T-cell (primary cell): ENCODE data around the genes SLC6A20, CCR9, LTF and TDGF1.

DNA sequence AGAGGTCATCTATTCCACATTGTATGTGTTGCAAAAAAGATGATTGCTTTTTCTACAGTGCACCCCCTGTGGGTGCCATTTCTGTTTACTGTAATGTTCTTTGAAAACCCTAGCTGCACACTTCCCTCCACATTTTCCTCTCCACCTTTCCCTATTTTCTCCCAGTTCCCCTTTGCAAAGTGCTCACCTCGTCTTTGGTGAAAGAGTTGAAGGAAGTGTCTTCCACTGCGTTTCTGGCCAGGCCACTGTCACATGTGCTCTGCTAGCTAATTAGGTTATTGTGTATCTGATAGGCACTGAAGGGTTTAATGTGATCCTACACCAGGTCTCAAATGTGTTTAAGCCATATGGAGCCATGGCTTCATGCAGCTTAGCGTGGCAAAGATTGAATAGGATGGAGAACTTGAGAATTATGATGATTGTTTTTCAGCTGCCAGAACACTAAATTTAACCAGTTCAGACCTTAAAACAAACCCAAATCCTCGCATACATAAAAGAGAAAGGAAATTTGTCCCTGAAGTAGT lies 1.5 kb downstream of the SACM1L start:
- PRO-cap, 7 experiments = peak in 1 of 7 experiments; most common plus-strand start position 327 of the sequence (in 1); most common minus-strand start position 196 of the sequence (in 1)

DNA sequence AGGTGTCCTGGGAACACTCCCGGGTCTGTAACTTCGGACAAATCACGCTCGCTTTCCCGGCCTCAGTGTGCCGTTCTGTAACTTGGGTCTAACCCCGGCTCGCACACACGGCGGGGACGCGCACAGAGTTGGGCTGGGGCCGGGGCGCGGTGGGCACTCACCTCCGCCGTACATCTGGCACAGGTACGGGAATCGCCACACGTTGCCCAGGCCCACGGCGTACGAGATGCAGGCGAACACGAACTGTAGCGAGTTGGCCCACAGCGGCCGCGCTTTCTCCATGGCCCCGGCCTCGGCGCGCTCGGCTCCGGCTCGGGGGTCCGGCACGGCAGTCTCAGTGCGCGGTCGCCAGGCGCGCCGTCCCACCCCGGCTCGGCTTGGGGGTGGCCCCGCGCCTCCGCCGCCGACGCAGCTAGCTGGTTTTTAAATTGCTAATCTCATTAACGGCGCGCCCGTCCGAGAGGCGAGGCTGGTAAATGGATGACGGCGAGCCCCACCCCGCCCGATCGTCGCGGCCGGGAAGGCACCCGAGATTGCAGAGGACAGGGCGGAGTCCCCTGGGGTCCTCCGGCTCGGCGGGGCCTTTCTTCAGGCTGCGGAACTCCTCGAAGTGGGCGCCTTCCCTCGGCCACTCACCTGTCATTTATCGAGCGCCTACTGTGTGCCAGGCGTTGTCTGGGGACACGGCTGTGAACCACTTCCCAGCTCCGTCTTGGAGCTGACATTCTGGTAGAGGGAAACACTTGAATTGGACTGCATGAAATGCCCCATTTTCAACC lies at the start of gene SLC6A20:
TSS of gene SLC6A20 (minus strand) at position 399 of the 779 bp plus-strand sequence.
- PRO-cap, 7 experiments = no peak in any of the 7 experiments

DNA sequence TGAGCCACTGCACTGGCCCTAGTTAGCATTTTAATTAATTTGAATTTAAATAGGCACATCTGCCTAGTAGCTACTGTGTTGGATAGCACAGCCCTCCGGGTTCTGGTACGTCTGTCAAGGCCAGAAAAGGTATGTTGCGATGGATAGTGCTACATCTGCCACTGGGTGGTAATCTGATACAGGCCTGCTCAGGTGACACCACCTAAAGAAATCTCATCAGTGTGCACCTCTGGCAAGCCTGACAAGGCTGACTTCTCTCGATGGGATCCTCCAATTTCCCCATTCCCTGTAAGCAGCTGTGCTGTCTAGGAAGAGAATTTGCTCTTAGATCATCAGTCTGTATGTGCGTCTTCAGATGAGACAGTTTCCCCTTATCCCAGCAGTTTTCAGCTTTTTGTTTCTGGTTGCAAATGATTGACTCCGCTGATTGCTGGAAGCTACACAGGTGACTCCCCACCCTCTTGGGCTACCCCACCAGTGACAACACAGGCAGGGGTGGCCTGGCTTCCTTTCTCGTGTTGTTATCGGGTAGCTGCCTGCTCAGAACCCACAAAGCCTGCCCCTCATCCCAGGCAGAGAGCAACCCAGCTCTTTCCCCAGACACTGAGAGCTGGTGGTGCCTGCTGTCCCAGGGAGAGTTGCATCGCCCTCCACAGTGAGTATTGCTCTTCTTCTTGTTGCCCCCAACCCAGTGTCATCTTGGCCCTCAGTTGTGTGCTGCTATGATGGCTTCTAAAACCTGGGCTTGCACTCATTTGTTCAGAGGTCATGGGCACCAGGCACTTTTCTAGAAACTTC lies at the start of gene CCR9:
TSS of gene CCR9 (plus strand) at position 543 of the 798 bp plus-strand sequence.
- PRO-cap, 7 experiments = peak in 1 of 7 experiments; most common minus-strand start position 357 of the sequence (in 1)

GRCh38 chr3:45945256-45945642 lies 2.0 kb downstream of the CXCR6 start:
- PRO-cap, 7 experiments = no peak in any of the 7 experiments

DNA sequence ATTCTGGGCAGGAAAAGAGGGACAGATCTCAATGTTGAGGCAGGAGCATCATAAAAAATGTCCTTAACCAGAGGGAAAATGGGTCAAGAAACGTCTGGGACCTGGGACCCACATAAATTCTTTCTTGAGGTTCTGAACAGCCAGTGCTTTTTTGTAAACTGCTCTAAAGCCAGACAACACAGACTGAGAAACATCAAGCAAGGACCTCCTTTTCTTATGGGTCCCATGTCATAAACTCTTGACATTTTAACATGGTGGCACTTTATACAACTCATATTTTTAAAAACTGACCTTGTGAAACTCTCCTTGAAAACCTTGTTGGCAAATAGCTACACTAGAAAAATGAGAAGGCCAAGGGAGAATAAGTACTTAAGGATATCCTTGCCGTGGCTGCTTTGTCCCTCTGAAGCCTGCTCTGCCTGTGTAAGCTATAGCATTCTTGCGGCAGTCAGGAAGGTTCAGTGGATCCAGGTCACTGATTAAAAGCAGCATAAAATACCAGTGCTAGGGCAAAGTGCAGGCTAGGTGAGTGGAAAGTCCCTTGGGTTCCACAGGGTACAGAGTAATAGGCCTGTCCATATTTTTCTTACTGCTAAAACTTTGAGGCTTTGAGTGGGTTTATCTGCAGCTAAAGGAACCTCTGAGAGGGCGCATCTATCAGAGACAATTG lies 10.1 kb downstream of the CXCR6 start:
- PRO-cap, 7 experiments = no peak in any of the 7 experiments

GRCh38 chr3:46006503-46007186 lies 11.0 kb upstream of the FYCO1 start:
- PRO-cap, 7 experiments = no peak in any of the 7 experiments

DNA sequence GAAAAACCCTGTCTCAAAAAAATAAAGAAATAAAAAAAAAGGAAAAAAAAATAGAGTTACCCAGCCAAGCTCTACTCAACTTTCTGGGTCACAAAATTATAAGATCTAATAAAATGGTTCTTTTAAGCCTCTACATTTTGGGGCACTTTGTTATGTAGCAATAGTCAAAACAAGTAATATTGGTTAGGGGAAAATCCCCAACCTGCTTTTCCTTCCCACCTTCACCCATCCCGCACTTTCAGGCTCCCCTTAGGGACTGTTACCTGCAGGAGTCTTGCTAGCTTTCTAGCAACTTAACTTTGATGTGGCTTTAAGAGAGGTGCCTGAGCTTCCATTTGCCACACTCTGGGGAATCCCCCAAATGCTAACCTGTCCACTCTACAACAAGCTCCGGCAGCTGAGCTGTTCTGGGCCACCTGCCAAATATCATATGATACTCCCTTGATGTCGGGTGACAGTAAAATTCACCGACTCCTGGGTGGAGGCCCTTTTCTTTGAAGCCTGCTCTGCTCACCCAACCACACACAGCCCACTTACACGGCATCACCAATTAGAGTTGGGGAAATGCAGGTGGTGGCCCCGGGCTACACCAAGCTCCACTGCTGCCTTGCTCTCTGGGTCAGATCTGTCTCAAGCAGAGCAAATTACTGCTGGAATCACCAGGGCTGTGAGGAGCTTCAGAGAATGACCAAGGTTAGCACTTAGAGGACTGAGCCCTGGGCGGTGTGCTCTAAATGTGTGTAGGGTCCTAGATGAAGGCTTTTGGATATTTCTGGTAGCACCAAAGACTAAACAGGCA lies 38.0 kb upstream of the XCR1 start:
- PRO-cap, 7 experiments = peak in 5 of 7 experiments; most common plus-strand start position 619 of the sequence (in 3); most common minus-strand start position 435 of the sequence (in 4)

DNA sequence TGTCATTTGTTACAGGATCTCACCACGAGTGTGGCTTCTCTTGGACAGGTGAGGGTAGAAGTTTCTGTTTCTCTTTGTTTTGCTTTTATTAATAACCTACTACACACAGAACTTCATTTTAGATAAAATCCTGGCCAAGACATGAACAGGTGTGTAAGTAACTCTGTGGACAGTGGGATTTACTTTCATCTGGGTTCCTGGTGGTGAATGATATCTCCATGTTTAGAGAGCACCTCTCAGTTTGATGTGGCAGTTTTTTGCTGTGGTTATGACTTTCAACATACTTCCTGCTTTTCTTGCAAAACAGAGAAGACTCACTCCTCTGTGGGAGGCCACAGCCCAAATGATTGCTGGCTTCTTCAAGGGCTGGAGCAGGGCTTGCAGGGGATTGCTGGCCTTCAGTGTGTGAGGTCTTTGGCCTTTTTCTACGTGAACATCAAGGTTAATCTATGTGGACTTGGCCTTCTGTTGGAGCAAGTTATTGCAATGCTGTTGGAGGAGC lies 71.1 kb upstream of the XCR1 start:
- PRO-cap, 7 experiments = no peak in any of the 7 experiments

DNA sequence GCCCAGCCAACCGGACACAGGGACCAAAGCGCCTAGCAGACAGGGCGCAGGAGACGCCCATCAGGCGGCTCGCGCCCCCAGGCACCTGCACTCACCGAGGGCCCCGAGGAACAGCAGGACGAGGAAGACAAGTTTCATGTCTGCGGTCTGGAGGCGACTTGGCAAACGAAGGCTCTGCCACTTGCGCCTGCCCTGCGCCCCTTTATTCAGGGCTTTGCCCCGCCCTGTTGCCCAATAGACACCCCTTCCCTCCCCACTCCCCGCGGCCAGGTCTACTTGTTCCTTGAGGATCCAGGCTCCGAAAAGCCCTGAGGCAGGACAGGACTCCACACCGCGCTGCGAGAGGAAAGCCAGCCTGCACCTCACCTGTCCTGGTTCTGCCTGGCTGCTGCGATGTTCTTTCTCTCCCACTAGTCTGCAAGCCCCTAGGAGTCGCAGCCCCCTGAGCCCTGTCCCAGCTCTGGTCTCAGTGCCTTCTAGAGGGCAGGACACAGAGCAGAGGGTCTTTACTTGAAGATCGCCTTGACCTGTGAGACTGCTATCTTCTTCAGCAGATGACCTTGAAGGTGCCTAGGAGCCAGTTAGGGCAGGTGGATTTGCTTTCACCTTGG lies at the start of gene LTF:
TSS of gene LTF (minus strand) at position 176 of the 611 bp plus-strand sequence.
- PRO-cap, 7 experiments = no peak in any of the 7 experiments

DNA sequence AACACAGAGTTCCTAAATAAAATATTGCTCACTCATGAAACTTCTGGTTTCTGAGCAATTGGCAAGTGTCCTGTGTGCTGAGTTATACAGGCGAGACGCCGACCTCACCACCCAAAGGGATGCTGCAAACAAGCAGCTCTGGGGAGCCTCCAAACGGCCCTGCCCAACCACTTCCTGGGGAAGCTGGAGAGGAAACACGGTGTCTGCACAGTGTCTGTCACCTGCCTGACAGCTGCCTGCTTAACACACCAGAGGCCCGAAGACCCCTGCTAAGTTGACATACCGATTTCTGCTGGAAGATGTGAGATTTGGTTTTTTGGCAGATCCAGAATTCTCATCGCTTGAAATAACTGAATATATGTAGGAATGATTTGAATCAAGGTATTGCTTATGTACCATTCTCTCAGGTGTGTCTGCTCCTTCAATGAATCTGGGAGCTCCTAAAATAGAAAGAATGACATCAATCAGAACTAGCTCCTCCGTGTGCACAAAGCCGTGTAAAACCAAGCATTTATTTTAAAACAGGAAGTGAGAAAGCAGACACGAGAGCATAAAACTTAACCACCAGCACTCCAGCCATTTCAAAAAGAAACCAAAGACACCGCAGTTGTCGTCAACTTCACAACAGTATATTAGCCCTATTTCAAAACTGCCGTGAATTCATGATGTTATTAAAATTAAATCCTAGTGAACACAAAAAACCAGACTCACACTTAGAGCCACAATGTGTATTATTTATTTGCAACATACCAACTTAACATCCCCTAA lies 27.2 kb downstream of the LRRC2 start:
- PRO-cap, 7 experiments = peak in 3 of 7 experiments; most common plus-strand start position 166 of the sequence (in 2); most common minus-strand start position 140 of the sequence (in 3)

- PRO-cap, 7 experiments = no peak in any of the 7 experiments
Observed at GRCh38 chr3:46558101-46559137, 7.7 kb downstream of the LRRC2 start.

- PRO-cap, 7 experiments = no peak in any of the 7 experiments
Observed at GRCh38 chr3:46565131-46565541, 966 bp downstream of the LRRC2 start.

GRCh38 chr3:46577519-46578307 lies at the start of gene TDGF1:
Gene TDGF1 (plus strand): TSS chr3:46577788.
- PRO-cap, 7 experiments = no peak in any of the 7 experiments

GRCh38 chr3:46692515-46693055 lies 894 bp downstream of the ALS2CL start:
- PRO-cap, 7 experiments = no peak in any of the 7 experiments

GRCh38 chr3:46699920-46700280 lies 1.3 kb upstream of the TMIE start:
- PRO-cap, 7 experiments = no peak in any of the 7 experiments

- PRO-cap, 7 experiments = no peak in any of the 7 experiments
Observed at GRCh38 chr3:46864724-46864978, 1.4 kb upstream of the MYL3 start.

DNA sequence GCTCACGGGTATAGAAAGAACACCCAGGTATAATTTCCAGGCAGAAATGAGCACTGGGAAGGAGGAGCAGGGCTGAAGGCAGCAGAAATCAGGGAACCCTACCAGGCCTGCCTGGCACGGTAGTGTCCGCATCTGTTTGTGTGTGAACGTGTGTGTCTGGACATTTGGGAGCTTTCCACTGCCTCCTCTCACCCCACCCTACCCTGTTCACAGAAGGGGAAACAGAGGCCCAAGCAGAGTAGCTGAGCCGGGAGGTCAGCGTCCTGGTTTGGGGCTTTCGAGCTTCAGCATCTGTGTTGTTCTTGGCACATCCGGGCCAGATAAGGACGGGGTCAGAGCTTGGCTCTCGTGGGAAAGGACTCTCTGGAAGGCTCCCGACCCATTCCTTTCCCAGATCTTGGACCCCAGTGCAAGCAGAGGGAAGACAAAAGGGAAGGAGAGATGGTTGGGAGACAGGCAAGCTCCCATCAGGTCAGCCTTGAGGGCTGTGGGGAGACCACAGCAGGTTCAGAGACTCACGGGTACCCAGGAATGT lies 6.3 kb upstream of the PTH1R start:
- PRO-cap, 7 experiments = no peak in any of the 7 experiments

GRCh38 chr3:46915717-46916614 lies 38.4 kb downstream of the PTH1R start:
- PRO-cap, 7 experiments = peak in 1 of 7 experiments; most common minus-strand start chr3:46915800 (in 1)

- PRO-cap, 7 experiments = no peak in any of the 7 experiments
Observed at GRCh38 chr3:46929153-46929746, 47.3 kb downstream of the CCDC12 start.

GRCh38 chr3:46938815-46939283 lies 37.7 kb downstream of the CCDC12 start:
- PRO-cap, 7 experiments = no peak in any of the 7 experiments